Parietal lobe (tissue), 2 donors: Measurements from ENCODE around the gene COL6A3.

DNA sequence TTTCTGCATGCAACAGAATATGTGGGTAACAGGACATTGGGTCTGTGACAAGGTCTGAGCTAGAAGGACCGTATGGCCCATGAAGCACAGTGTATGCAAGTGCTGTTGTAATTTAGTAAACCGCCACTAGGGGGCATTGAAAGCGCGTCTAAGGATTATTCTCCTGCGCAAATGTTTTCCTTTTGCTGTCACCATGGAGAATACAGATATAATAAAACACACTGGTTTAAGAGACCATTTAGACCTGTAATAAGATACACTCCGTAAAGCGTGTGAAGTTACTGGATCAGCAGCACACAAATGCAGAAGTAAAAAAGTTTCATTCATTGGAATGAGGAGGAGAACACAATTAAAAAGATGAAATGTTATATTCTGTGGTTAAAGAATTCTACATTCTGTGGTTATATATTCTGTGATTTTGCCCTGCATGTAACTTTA is 272.4 kb downstream of the AGAP1 start:
- RAMPAGE, long total RNA = no peak

DNA sequence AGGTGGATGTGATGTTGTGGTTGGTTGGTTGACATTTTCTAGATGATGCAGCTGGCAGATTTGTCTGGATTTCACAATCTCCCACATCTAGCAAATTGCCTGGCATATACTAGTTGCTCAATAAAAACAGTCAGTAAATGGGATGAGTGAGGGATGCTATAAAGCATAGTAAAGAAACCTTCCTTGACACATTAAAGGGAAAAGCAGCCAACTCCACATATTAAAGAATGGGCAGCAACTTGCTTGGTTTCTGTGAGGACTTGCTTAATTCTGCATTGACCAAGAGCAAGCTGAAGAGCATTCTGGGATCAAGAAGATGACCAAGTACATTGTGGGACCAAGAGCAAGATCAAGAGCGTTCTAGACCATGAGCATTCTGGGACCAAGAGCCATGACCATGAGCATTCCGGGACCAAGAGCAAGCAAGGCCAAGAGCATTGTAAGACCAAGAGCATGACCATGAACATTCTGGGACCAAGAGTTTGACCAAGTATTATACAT is 293.7 kb downstream of the AGAP1 start:
- RAMPAGE, long total RNA = no peak

DNA sequence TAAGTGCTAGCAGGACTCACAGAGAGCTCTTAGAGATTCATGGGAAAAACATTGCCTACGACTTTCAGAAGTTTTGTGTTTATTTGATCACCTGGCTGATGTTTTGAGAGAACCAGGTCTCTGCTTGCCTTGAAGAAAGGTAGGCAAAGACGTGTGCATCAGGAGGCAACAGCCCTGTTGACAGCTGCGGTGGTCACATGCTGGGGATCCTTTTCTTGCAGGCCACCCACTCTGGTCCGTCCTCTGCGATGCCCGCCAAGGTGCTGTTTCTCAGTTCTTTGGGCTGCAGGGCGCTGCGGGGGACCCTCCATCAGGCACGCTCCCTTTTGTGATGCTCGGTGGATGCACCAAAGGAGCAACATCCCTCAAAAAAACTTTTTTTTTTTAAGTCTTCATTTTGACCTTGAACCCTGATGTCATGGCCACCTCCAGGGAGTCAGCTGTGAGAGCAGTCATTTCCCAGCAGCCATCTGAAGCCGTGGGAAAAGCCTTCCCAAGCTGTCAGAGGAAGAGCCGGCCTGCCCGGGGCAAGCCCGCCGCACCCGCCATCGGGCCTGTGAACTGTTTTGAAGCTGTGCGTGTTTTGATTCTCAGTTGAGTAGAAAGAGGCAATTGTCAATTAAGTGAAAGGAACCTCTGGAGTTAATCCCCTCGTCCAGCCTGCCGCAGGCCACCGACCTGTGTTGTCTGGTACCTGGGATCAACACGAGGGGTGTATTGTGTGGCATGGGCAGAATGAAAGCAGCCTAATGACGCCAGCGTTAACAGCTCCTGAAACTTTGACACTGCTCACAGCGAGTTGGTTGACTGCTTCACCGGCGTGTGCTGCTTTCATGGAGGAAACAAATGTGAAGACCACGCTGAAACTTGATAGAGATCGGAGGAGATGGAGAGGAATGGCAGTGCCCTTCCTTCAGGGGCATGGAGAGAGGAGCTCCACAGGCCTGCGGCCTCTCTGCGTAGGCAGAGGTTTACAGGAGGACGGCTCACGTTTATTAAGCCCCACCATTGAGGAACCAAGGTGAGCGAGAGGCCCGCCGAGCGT is 318.3 kb downstream of the AGAP1 start:
- RAMPAGE, long total RNA = no peak

GRCh38 chr2:236571030-236571777 is 1.6 kb downstream of the ACKR3 start:
- RAMPAGE, long total RNA = no peak

DNA sequence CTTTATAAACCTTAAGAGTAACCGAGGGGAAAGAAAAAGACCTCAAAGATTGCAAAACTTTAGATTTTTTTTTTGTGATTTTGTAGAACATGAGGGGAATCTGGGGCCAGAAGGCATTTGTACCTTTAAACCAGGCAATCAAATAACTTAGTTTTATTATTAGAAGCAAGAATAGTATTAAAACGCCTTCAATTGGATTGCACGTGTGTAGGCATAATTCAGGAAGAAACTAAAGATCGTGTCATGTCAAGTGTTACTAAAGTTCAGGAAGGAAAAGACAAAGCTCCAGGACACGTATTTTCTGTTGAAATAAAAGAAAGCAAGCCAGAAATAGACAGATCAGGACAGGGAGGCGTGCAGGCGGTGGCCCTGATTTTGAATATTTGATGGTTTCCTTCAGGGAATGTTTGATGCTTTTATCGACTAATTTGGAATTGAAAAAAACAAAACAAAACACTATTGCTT is 2.2 kb downstream of the ACKR3 start:
- RAMPAGE, long total RNA = no peak

DNA sequence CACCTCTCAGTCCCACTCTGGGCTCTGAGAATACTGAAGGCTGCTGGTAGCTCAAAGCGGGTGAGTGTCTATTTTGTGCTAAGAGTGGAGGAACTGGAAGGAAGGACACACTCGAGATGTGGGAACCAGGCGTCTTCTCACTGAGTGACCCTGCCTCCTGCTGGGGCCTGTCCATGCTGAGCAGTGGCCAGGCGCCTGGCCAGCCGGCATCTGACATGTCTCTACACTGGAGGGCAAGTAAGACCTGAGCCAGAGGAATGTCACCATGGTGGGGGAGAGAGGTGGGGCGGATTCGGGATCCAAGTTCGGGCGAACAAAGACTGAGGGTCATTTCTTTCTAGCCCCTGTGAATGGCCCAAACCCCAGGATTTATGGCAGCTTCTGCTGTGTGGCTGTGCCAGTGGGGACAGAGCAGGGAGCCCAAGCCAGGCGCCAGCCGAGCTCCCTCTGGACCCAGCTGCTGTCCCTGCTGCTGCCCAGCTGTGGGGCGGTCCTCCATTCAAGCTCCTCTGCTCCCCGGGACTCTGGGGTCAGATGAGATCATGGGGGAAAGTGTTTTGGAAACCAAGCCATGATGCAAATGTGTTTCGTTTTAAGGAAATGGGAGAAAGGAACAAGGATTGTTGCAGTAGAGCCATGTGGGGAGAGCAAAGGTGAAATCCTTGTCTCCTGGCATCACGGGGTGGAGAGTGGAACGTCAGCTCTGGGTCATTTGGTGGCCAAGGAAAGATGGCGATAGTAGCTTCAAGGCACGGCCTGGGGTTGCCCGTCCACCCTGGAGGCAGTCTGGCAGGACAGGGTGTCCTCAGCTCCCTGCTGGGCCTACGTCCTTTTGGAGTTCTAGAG is 8.0 kb downstream of the ACKR3 start:
- RAMPAGE, long total RNA = no peak

DNA sequence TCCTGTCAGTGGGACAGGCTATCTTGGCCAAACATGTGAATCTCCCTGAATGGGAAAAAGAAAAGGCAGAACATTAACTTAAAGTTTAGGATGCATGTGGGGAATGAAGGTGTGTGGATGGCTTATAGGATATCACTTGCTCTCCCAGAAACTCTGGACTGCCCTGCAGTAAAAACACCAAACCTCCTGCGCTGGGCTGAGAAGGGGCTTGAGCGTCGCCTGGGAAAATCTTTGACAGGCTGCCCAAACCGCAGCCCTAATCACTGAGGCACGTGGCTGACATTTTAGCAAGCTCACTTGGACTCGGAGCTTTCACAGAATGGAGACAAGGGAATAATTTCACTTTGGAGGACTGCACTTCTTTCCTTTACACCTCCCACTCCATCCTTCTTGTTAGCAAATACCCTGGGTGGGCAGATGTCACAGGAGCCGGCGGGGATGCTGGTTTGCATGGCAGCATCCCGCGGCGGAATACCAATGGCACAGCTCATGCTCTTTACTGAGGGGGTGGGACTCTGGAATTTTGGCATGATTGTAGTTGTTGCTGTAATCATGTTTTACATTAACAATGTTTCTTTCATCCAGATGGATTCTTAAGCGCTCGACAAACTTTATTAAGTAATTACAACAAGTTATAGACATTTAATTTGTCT is 94.0 kb downstream of the ACKR3 start:
- RAMPAGE, long total RNA = no peak

DNA sequence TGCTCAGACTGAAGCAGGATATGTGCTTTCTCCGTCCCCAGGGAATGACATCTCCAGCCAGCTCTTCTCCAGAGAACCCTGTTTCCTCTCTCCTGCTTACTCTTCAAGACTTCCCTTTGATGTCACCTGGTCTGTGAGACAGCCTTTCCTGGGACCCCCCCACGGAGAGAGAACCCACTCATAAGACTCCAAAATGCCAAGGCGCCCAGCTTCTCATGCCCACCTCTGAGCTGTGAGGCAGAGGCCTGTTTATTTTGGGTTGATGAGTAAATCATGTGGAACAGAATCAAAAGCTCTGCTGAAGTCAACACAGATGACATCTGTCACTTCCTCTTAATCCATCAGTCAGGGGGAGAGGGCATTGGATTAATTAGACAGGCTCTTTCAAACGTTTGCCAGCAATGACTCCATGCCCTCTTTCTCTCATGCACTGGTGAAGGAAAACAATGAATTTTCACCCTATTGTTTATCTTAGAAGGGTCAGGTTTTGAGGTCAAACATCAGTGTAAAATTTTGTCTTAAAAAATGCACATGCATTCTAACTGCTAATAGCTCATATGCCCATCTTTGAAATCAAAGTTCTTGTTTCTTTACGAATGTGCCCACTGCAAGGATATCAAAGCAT is 184.0 kb downstream of the ACKR3 start:
- RAMPAGE, long total RNA = no peak

GRCh38 chr2:236758373-236758847 is 188.8 kb downstream of the ACKR3 start:
- RAMPAGE, long total RNA = no peak

- RAMPAGE, long total RNA = no peak
Measured at GRCh38 chr2:236928385-236929149, 157.1 kb upstream of the COPS8 start.

DNA sequence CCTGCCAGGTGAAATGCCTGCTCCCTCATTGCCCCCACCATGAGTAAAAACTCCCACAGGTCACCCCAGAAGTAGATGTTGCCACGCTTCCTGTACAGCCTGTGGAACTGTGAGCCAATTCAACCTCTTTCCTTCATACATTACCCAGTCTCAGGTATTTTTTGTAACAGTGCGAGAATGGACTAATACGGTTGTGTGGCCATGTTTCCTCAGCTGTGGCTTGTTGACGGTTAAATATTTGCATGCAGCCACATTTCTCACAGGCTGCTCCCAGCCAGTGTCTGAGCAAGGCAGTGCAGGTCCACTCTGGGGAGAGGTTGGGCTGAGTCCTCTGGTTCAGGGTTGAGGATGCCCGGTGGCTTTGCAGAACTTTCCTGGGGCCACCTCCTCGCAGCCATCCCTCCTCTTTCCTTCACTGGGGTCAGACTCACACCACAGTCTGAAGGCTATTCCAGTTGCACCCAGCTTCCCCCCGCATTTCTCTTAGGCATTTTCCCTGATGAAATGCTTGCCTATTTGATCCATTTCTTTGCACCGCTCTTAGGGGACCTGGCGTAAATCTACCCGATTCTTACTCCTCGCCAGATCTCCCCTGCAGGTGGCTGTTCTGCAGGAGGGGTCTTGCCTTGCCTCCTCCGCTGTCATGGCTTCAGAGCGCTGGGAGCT is 27.6 kb upstream of the COPS8 start:
- RAMPAGE, long total RNA = no peak

- RAMPAGE, long total RNA = no peak
Measured at GRCh38 chr2:237064171-237064773, 21.4 kb upstream of the COPS8 start.

- RAMPAGE, long total RNA = no peak
Measured at GRCh38 chr2:237297472-237297949, 116.5 kb downstream of the COL6A3 start.

DNA sequence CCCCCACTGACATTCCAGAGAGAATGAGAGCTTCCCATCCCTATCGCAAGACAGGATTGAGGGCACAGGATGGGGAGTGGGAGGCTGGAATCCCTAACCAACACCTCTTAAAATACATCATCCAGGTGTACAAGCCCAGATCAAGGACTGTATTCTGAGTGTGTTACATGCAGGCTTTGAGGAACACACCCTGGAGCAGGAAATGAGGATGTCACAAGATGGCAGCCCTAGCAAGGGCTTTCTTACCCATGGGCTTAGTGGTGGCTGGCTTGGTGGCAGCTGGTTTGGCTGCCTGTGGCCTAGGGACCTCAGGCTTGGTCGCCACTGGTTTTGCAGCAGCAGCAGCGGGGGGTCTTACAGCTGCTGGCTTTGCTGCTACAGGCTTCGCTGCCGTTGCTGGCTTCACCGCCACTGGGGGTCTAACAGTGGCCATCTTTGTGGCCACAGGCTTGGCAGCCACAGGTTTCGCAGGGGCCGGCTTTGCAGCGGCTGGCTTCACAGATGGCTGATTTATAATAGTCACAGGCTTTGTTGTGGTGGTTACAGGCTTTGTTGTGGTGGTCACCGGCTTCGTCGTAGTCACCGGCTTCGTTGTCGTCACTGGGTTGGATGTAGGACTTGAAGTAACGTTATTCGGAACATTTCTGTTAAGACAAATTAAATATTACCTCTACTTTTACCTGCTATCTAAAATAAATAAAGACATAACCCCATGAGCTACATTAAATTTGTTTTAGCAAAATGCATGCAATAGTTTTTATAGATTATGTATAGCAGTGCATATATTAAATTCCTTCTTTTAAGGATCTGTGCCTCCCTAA is 77.9 kb downstream of the COL6A3 start:
- RAMPAGE, long total RNA = no peak

- RAMPAGE, long total RNA = no peak
Measured at GRCh38 chr2:237352456-237352777, 61.5 kb downstream of the COL6A3 start.

GRCh38 chr2:237413934-237414446 is at the start of gene COL6A3:
Gene COL6A3 (minus strand): TSS chr2:237414164.
- RAMPAGE, long total RNA = no peak

- RAMPAGE, long total RNA = no peak
Measured at GRCh38 chr2:237438075-237438659, 24.2 kb upstream of the COL6A3 start.

- RAMPAGE, long total RNA = no peak
Measured at GRCh38 chr2:237471484-237471927, 15.5 kb upstream of the MLPH start.

- RAMPAGE, long total RNA = no peak
Measured at GRCh38 chr2:237513174-237514268, 26.5 kb downstream of the MLPH start.

GRCh38 chr2:237541739-237542278 is 24.6 kb upstream of the PRLH start:
- RAMPAGE, long total RNA = no peak